A172 (cell line): ENCODE data around the genes TPGS1, FGF22, PLPPR3, ELANE and MED16.

- RAMPAGE, long total RNA, result no peak
These were observed 19.5 kb upstream of the PLPP2 start for GRCh38 chr19:310566-311303.

- RAMPAGE, long total RNA, result no peak
These were observed at the start of gene TPGS1 for GRCh38 chr19:507344-508077. TSS of gene TPGS1 (plus strand) at chr19:507497.

- RAMPAGE, long total RNA, result no peak
These were observed 3.2 kb downstream of the BSG start for GRCh38 chr19:575309-576200.

- RAMPAGE, long total RNA, result no peak
These were observed 5.4 kb upstream of the HCN2 start for GRCh38 chr19:583858-585093.

GRCh38 chr19:602584-603029, 12.9 kb downstream of the HCN2 start:
- RAMPAGE, long total RNA, result no peak

DNA sequence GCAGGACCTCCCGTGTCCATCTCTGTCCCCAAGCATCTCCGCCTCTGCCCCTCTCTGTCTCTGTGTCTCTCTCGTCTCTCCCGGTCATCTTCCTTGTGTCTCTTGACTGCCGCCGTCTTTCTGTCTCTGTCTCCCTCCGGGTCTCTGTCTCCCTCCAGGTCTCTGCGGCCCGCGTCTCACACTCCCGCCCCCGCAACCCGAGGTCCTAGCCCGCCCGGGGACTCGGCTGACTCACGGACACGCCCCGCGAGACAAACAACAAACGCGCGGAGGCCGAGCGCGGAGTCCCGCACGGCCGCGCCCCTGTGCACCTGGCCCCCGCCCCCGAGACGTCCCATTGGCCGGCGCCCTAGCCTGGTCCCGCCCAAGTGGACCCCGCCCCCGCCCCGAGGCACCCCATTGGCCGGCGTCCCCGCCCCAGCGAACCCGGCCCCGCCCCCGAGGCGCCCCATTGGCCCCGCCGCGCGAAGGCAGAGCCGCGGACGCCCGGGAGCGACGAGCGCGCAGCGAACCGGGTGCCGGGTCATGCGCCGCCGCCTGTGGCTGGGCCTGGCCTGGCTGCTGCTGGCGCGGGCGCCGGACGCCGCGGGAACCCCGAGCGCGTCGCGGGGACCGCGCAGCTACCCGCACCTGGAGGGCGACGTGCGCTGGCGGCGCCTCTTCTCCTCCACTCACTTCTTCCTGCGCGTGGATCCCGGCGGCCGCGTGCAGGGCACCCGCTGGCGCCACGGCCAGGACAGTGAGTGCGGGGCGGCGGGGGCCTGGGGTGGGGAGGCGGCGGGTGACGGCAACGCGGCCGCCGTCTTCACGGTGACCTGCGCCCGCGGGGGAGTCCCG, at the start of gene FGF22:
Gene FGF22, plus strand, starts transcription at position 479 of the 837 bp plus-strand sequence.
- RAMPAGE, long total RNA, result no peak

DNA sequence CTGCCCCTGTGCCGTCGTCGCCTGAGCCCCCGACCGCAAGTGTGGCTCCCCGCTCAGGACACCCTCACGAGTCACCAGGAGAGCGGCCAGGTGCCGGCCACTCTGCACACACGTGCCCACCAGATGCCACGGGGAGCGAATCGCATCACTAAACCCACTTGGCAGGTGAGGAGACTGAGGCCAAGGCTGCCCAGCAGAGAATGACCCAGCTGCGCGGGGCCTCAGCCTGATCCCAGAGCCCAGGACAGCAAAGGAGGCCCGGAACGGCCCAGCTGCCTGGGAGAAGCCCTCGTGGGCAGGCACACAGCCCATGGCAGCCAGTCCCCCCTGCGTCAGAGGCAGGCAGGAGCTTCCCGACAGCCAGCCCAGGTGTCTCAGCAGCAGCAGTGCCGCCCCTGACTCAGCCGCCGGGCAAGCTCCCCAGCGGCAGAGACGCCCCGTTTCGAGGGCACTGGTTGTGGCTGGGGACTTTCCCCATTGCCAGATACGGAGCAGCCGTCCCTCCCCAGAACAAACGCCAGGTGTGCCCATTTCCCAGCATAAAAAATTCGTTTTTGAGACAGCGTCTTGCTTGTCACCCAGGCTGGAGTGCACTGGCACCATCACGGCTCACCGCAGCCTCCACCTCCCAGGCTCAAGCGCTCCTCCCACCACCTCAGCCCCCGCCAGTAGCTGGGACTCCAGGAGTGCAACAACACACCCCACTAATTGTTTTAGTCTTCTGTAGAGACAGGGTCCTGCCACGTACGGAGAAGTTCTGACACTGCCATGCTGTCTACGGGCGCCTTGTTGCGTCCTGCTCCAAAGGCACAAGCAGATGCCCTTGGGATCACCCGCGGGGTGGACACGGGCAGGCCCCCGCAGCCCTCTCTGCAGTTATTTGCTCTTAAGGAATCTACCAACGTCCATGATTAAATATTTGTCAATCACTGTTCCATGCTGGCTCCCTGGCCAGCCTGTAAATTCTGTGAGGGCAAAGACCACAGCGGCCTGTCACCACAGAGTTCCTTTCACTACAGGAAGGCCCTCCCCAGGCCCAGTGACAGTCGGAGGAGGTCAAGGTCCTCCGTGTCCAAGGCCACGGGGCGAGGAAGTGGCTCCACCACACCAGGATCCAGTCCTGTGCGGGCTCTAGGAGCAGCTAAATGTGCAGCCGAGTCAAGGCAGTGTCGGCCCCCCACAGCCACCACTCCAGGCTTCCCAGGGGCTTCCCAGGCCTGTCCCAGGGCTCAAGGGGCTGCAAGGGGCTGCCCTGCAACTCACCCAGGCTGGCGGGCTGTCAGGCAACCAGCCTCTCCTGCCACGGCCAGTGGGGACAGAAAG, 2.5 kb downstream of the RNF126 start:
- RAMPAGE, long total RNA, result no peak

DNA sequence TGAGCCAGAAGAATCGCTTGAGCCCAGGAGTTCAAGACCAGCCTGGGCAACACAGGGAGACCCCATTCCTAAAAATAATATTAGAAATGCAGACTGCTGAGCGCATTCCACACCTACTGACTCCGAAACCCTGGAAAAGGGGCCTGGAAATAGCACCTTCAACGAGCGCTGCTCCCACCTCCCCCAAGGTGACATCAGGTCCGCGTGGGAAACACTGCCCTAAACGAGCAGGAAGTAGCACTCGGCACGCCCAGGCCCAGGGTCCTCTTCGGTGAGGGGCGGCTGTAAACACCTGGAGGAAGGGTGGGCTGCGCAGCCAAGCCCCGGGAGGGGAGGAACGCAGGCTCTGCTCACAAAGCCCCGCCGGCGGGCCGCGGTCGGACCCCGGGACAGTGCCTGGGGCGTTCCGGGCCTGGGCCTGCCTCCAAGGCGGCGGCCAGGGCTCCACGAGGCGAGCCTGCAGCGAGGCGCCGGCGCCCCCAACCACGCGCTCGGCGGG, 881 bp downstream of the RNF126 start:
- RAMPAGE, long total RNA, result no peak

DNA sequence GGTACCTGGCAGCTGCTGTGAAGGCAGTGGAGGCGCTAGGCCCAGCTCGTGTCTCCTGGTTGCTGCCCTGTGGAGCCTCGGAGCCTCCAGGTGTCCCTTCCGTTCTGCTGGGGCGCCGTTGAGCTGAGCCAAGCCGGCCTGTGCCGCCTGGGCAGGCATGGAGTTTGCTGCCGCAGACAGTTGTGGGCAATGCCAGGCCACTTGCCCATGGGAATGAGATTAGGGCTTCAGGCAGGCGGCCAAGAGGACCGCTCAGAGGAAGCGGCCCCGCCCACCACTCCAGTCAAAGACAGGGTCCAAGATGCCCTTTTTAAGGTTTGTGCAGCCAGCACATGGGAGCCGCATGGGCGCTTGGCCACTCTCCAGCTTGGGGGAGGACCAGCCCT, 4.0 kb downstream of the PTBP1 start:
- RAMPAGE, long total RNA, result no peak

DNA sequence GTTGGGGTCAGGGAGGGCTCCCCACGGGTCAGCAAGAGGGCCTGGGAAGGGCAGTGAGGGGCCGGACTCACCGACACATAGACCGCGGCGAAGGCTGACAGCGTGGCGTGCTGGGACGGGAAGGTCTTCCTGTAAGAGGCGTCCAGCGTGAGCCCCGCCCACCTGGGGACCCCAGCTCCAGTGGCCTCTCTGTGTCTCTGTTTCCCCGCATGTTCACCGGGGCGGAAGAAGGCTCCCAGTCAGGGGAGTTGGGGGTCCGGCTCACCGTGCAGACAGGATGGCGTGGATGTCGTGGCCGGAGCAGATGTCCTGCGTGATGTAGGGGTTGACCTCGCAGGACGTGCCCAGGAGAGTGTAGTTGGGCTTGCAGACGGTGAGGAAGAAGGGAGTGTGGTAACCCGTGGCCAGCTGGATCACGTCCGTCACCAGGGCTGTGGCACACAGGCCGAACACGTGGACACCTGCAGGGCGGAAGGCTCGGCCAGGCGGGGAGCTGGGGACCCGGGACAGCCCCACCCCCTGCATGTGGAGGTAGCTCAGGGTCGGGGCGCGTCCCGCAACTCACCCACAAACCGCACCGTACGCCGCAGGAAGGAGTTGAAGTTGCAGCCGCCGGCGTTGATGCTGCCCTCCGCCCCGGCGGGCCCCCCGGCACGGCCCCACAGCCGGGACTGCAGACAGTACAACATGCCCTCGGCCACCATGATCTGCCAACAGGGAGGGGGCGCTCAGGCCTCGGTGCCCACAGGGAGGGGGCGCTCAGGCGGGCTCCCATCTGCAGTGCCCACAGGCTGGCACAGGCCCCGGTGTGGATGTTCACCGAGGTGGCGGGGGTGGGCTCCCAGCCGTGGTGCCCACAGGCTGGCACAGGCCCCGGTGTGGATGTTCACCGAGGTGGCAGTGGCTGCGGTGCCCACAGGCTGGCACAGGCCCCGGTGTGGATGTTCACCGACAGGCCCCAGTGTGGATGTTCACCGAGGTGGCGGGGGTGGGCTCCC, 6.8 kb downstream of the PLPPR3 start:
- RAMPAGE, long total RNA, result no peak

- RAMPAGE, long total RNA, result no peak
These were observed at the start of gene PLPPR3 for GRCh38 chr19:821850-822762. TSS of gene PLPPR3 (minus strand) at chr19:821955.

DNA sequence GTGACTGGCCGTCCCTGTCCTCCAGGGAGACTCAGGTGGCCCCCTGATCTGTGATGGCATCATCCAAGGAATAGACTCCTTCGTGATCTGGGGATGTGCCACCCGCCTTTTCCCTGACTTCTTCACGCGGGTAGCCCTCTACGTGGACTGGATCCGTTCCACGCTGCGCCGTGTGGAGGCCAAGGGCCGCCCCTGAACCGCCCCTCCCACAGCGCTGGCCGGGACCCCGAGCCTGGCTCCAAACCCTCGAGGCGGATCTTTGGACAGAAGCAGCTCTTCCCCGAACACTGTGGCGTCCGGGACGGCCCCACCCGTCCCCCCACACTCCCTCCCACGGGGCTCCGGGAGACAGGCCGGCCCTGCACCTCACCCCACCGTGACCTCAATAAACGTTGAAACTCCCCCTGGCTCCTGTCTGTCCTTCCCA, 4.3 kb upstream of the ELANE start:
- RAMPAGE, long total RNA, result no peak

DNA sequence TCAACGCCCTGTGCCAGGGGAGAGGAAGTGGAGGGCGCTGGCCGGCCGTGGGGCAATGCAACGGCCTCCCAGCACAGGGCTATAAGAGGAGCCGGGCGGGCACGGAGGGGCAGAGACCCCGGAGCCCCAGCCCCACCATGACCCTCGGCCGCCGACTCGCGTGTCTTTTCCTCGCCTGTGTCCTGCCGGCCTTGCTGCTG, at the start of gene ELANE:
Gene ELANE, plus strand, starts transcription at position 112 of the 200 bp plus-strand sequence.
- RAMPAGE, long total RNA, result no peak

GRCh38 chr19:855421-855804, 3.3 kb downstream of the ELANE start:
- RAMPAGE, long total RNA, result no peak

GRCh38 chr19:870530-870917, 11.1 kb downstream of the CFD start:
- RAMPAGE, long total RNA, result no peak

DNA sequence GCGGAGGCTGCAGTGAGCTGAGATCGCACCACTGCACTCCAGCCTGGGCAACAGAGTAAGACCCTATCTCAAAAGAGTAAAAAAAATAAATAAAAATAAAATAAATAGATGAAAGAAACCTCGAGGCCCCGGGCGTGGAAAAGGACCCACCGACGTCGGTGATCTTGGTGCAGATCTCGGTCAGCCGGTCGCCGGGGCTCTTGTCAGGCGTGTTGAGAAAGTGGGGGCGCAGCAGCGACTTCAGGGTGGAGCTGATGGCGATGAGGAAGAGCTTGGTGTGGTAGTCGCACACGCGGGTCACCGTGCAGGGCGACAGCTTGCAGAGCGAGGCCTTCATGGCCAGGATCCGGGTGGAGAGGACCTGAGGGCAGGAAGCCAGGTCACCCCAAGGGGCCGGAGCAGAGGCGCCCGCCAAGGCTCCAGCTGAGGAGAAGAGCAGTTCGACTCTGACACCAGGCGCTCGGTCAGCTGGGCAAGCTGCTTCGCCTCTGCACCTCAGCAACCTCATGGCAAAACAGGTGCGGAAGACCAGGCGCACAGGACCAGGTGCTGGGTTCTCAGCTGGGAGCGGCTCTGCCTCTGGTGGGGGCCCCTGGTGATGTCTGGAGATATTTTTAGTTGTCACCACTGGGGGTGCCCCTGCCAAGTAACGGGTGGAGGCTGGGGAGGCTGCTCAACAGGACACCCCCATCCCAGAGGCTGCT, 15.8 kb downstream of the CFD start:
- RAMPAGE, long total RNA, result no peak

GRCh38 chr19:889179-889606, 3.8 kb downstream of the MED16 start:
- RAMPAGE, long total RNA, result no peak

DNA sequence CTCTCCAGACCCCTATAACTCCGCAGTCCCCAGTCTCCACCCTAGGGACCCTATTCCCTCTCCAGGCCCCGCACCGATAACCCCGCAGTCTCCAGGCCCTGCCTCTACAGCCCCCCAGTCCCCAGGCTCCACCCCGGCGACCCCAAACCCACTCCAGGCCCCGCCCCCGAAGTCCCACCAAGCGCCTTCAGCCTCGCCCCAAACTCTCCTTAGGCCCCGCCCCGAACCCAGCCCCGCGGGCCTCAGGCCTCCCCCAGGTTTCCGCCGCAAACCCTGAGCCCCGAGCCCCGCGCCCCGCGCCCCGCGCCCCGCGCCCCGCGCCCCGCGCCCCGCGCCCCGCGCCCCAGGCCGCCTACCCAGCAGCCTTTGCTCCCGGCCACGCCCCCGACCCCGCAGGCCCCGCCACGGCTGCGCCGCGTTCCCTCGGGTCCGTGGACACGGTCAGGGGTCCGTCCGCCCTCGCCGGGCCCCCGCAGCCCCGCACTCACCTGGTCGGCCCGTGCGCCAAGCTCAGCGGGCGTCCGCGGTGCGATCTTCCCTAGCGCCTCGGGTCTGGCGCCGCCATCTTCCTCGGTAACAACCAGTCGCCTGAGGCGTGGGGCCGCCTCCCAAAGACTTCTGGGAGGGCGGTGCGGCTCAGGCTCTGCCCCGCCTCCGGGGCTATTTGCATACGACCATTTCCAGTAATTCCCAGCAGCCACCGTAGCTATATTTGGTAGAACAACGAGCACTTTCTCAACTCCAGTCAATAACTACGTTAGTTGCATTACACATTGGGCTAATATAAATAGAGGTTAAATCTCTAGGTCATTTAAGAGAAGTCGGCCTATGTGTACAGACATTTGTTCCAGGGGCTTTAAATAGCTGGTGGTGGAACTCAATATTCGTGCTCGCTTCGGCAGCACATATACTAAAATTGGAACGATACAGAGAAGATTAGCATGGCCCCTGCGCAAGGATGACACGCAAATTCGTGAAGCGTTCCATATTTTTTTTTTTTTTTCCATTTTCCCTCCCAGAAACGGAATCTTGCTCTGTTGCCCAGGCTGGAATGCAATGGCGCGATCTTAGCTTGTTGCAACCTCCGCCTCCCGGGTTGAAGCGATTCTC, at the start of gene MED16:
Gene MED16, minus strand, starts transcription at position 590 of the 1,110 bp plus-strand sequence.
- RAMPAGE, long total RNA, result start-site peak on the minus strand centred at position 603 of the sequence, 42 bp wide, 25 and 38 reads in 2 replicates

DNA sequence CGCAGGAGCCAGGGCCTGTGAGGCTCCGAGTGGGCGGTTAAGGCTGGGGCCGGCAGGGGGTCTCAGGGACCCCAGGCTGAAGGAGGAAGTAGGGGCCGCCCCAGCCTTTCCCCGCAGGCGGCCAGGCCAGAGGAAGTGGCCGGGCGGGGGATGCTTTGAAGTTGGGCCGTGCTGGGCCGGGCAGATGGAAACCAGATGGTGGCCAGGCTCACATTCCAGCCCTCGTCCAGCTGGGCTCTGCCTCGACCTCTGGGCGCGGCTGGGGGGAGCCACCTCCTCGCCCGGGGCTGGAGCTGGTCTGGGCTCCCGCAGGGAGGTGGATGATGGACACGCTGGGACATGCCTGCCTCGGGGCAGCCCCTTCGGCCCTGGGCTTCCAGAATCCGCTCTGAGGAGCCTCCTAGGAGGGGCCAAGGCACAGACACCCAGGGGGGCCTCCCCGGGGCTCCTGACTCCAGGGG, 7.4 kb downstream of the ARID3A start:
- RAMPAGE, long total RNA, result no peak

DNA sequence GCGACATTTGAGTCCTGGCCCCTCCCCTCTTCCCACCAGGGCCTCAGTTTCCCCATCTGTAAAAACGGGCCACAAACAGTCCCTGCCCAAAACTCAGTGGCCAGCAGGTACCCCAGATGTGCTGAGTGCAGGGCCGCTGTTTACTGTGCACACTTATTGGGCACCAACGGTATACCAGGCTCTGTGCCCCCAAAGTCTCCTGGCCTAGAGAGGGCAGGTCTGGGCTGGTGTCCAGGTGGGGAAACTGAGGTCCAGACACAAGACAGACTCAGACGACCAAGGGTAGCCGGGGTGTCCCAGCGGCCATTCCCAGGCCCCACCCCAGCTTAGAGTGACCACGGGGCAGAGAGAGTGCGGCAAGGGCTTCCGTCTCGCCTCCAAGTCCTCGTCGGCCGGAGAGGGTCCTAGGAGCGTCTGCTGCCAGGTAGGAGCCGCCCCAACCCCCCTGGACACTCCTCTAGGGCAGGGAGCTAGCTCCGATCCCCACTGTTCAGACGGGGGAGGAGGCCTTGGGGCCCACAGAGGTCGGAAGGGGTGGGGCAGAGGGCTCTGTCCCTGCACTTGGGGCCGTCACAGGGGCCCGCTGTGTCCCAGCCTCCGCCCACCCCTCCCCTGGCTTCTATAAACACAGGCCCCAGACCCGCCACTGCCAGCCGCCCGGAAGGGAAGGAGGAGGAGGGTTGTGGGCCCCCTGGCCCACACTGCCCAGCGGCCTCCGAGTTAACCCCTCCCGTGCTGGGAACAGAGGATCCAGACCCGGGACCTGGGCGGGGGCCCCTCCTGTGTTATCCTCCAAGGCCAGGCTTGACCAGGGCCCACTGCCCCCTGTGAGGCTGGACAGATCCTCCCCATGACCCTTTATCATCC, 23.3 kb upstream of the WDR18 start:
- RAMPAGE, long total RNA, result no peak